ENCODE measurements around a stretch of chr22.

DNA sequence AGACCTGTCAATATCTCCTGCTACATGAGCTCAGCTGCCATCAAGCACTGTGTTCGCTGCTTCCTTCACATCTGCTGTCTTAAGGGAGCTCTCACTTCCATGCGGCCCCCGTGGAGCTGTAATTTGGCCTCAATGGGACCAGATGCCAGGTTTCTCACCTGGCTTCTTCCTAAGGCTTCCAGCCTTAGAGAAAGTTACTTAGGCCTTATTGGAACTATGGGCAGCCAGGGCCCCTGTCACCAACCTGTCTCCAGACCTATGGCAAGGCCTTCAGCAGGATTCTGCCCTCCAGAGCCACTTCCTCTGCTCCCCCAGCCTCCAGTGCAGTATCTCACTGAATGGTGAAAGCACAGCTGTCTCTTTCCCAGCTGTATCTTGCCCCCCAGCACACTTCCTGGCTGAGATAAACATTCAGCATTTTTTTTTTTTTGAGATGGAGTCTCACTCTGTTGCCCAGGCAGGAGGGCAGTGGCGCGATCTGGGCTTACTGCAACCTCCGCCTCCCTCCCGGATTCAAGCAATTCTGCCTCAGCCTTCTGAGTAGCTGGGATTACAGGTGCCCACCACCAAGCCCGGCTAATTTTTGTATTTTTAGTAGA lies 1.5 kb downstream of the SLC2A11 start:
- PRO-cap, result no peak

DNA sequence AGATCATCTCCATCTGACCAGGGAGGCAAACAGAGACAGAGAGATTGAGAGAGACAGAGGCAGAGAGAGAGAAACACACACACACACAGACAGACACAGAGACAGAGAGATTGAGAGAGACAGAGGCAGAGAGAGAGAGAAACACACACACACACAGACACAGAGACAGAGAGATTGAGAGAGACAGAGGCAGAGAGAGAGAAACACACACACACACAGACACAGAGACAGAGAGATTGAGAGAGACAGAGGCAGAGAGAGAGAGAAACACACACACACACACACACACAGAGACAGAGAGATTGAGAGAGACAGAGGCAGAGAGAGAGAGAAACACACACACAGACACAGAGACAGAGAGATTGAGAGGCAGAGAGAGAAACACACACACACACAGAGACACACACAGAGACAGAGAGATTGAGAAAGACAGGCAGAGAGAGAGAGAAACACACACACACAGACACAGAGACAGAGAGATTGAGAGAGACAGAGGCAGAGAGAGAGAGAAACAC lies 12.4 kb upstream of the MIF start:
- PRO-cap, result no peak

DNA sequence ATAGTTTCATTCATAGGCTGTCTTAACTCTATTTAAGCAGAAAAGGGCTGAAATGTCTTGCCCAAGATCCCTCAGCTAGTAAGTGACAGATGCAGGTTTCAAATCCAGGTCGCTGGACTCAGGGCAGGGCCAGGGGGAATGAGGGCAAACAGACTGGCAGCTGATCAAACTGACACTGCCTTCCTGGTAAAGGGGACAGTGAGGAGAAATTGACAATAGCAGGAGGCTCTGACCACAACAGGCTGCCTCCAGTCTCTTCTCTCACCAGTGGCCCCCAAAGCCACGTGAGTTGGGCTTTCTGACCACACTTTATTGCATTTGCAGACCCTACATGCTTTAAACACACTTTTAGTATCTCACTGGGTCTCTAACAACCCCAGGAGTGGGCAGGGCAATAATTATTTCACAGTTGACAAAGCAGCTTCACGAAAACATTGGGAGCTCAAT lies 16.6 kb downstream of the MIF start:
- PRO-cap, result no peak

- PRO-cap, result no peak
These were observed 5.5 kb upstream of the DDT start for GRCh38 chr22:23979637-23980320.

DNA sequence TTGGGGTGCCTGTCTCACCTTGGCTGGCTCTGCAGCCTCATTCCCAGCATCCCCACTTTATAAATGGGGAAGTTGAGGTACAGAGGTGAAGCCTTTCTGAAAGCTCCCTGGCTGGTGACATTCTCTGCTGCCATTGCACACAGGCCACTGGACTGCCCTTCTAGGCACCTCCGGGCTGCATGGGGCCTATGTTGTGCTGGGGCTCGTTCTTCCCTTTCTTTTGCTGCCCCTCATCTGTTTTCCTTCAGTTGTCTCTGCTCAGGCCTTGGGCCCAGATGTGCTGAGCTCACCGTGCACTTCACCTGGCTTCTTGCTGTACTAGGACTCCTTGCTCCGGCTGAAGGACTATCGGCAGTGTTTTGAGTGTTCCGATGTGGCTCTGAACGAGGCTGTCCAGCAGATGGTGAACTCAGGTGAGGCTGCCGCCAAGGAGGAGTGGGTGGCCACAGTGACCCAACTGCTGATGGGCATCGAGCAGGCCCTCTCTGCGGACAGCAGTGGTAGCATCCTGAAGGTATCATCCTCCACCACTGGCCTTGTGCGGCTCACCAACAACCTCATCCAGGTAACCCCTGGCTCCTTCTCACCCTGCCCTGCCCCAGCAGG lies 59.5 kb downstream of the CABIN1 start:
- PRO-cap, result no peak

DNA sequence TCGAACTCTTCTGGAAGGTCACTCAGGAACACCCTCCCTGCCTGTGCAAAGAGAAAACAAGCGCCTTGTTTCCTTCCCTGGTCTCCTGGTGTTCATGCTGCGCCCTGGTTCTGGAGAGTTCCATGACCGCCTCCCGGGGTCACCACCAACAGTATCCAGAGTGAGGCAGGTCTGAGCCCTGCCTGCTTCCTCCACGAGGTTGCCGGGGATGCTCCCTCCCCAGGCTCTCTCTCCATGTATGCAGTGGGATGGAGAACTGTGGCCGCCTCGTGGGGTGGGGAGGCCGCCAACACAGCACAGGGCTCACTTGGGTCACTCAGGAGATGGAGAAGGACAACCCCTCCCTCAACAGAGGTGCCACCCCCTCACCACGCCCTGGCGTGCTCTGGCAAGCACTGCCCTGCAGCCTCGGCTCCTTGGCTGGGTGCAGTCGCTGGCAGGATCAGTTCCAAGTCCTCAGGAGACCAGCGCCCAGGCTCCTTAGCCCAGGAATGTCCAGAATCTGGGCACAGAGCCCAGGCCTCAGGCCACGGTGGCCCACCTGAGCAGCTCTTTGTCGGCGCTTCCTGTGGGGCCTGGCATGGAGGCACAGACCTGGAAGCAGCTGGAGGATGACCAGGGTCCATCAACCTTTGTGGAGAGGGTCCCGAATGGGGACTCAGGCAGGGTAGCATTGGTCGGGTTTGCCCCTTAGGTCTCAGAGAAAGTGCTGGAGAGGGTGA lies 7.9 kb downstream of the SUSD2 start:
- PRO-cap, result no peak

GRCh38 chr22:24206486-24207155 lies 25.3 kb downstream of the SUSD2 start:
- PRO-cap, result bidirectional peak, plus-strand start at chr22:24206753, minus-strand start at chr22:24206630

DNA sequence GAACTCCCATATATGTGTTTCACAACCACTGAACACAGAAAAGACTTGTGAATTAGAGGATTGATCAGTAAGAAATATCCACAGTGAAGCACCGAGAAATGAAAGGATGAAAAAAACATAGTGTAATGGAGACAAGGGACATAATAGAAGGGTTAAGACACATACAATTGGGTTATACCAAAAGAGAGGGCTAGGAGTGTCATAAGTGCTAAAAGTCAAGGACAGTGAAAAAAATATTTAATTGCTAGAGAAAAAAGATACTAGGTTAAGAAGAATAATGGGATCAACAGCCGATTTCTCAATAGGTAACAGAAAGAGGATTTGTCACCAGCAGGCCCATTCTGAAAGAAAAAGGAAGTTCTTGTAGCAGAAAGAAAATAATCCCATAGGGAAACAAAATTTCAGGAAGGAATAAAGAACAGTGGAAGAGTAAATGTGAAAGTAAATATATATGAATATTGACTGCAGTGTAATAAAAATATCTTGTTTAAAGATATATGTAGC lies 43.4 kb upstream of the ADORA2A start:
- PRO-cap, result no peak

GRCh38 chr22:24400930-24401891 lies 26.2 kb upstream of the ADORA2A start:
- PRO-cap, result no peak

- PRO-cap, result no peak
These were observed 7.5 kb upstream of the ADORA2A start for GRCh38 chr22:24419642-24420593.

DNA sequence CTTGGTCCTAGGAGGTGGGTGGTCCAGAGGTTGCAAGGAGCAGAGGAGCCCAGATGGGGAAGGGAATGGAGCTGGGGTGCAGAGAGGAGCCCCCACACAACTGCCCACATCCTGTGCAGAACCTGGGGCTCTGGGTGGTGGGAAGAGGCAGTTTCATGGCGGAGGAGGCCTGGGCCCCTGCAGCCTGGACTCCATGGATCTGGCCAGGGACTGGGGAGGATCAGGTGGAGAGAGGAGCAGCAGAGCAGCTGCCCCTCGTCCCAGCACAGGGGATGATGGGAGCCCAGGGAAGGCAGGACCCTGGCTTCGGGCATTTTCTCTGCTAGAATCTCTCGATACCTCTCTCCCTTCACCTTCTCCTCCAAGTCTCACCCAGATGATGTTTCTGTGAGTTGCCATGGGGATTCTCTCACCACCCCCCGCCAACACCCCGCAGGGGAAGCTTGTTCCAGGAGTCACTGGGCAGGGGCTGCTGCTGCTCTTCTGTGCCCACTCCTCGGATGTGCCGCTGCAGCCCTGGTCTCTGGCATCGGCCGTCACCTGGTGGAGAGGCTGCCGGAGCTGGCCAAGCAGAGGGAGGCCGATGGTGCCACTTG lies 800 bp upstream of the ADORA2A start:
- PRO-cap, result no peak

DNA sequence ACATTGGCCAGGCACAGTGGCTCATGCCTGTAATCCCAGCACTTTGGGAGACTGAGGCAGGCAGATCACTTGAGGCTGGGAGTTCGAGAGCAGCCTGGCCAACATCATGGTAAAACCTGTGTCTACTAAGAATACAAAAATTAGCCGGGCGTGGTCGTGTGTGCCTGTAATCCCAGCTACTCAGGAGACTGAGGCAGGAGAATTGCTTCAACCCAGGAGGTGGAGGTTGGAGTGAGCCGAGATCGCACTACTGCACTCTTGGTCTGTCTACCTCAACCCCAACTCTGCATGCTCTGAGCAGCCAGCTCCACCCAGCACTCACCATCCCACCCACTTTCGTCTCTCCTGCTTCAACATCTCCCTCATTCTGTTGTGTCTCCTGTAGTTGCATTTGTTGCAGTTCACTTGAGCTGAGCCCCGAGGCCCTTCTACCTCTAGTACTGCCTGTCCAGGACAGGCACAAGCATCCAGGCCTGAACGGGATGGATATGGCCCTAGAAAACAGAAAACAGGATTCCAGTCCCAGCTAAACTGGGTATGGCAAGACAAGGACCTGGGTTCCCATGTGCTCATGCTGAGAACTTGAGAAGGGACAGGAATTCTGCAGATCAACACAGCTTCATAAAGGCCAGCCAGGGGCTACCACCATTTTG lies 15.0 kb downstream of the GUCD1 start:
- PRO-cap, result no peak

DNA sequence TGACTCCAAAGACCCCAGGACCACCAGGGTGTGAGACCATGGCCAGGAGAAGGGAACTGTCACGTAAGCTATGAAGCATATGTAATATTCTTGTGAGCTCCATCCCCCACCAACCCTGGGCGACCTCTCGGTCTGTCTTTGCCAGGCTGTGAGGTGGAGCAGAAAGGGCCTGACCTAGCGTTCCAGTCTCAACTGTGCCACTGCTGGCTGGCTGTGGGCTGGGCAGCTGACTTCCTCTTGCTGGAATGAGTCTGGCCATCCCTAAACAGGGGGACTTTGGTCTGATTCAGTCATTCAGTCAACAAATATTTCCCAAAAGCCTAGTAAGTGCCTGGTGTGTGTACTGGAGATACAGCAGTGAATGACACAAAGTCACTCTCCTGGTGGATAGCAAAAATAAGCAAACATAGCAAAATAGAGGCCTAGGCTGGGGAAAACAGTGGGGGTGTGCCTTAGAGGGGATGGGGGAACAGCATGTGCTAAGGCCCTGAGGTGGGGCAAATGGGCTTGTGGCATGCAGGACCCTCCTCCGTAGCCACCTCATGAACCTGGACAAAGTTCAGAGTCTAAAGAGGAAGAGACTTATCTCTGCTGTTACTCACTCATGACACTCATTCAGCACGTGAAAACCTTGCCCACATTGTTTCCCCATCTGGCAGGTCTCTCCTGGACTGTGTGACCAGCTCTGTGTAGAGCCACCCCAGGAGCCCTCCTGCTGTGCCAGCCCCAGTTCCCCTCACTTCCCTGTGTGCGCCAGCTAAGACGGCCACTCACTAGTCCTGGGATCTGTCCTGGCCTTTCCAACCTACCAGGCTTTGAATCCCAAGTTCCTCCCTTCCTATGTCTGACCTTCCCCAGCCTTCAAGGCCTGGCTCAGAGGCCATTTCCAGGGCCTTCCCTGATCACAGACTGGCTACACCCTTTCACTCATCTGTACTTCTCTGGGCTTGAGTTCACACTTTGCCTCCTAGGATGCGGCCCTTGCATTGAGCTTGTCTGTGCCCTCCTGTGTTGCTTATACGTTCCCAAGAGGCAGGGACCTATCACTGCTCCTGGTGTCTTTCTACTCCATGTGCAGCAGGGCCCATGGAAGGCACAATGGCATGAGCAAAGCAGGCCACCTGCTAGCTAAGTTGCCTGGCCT lies 4.6 kb downstream of the GUCD1 start:
- PRO-cap, result no peak

DNA sequence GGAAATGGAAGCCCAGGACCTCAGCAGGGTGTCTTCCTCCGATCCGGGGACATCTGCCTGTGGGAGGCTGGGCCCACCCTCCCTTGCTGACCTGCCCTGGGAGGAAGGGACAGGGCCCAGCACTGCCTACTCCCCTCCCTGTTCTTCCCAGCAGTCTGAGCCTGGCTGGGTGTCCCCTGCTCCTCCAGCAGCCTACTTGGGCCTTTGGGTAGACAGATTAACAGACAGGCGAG lies 5.1 kb downstream of the GGT1 start:
- PRO-cap, result no peak

- PRO-cap, result no peak
These were observed 45.6 kb downstream of the PIWIL3 start for GRCh38 chr22:24728819-24729434.

GRCh38 chr22:24819748-24820702 lies 14.0 kb downstream of the SGSM1 start:
- PRO-cap, result no peak

DNA sequence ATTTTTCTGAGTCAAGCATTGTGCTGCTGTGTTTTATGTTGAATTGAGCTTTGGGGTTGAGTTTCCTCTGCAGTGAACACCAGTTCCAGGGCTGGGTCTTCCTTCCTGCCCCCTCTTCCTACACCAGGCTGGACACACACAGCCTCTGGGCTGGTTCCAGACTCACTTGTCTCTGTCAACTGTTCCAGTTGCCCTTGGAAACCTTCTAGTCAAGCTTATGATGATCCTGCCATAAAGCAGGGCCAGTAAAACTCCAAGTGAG lies 61.0 kb downstream of the KIAA1671 start:
- PRO-cap, result no peak

DNA sequence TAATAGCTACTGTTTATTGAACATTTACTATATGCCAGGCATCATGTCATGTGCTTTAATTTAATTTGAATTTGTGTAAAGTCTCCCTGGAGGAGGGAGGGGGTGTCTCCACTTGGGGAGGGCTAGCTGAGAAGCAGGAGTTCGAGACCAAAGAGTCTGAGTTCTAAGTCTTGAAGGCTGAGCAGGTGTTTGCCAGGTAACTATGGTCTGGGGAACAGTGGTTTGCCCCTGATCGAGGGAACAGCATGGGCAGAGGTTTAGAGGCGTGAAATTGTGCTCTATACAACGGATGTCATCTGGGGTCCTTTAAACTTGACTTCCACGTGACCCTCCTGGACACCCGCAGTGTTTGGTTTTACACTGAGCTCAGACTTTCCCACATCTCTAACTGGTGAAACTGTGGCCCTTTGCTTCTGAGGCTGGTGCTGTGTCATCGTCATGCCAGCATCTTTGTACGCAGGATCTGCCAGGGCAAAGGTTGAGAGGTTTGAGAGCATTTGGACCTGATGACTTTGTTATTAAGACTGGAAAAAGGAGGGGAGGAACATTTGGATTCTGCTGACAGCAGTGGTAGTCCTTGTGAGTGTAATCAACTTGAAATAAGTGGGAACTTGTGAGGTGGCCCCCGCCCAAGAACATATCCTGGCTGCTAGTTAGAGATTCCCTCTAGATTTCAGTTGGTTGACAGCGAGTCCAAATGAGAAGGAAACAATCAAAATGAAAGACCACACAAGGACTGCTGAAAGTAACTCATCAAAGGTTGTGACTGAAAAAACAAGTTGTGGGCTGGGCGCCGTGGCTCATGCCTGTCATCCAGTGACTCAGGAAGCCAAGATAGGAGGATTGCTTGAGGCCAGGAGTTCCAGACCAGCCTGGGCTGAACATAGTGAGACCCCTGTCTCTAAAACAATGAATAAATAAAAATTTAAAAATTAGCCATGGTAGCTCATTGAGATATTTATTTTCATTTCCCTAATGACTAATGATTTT lies 102.4 kb downstream of the KIAA1671 start:
- PRO-cap, result no peak

DNA sequence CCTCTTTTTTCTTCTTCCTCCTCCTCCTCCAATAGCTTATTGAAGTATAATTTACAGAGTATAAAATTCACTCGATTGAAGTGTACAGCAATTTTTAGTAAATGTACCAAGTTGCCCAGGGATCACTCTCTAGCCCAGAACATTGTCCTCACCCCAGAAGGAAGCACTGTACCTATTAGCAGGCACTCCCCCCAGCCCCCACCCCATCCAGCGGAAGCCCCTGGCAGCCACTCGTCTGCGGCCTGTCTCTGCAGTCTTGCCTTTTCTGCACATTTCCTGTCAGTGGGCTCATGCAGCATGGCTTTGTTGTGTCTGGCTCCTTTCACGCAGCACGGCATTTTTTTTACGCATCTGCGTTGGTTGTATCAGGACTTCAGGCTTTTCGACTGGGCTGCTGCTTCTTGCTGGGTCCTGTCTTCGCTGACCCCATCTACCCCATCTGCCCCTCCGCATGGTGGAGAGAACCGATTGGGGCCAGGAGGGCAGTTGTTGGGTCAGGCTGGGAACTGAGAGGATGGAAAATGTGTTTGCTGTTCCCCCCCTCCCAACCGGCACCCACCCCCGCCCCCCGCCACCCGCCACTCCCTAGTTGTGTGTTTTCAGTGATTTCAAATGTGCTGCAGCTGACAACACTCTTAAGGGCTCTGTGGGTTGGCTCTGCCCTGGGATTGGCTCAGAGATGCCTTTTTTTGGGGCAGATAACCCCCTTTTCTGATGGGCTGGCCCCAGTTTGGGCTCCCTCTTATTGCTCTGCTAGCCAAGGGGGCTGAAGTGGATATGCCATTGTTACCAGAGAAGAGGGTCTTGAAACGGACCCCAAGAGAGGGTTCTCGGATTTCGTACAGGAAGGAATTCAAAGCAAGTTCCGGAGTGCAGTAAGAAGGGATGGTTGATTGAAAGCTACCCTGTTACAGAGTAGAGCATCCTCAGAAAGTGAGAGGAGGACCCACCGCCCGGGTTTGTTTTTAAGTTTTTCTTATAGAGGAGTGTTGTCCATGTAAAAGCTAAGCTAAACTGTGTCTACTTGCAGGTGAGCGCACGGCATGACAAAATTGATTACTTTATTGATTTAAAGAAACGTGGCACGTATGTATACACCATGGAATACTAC lies 110.1 kb downstream of the KIAA1671 start:
- PRO-cap, result no peak

DNA sequence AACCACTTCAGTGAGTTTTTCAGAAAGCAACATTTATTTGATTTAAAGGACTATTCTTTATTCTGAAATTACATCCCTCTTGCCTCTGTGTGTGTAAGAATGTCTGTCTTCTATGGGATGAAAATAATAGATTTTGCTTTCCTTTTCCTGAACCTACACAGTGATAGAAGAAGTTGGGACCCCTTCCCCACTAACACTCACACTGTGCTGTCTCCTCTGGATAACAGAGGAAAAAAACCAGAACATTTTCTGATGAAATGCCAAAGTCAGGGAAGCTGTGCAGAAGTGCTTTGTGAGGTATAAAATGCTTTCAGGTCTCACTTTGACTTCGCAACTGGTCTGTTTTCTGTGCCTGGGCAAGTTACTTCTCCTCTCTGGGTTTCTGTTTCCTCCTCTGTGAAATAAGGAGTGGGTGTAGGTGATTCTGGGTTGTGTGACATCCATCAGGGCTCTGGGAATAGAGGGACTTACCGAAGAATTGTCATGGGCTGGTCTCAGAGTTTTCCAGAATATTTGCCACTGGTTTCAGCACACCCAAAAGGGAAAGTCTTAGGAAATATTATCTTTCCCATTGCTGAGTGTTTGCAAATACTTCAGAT lies 118.3 kb downstream of the KIAA1671 start:
- PRO-cap, result no peak

Data from SEM (cell line).